Lower leg skin (tissue), 2 donors: ENCODE measurements around the gene CCDC6.

- PRO-cap: no peak
- RAMPAGE, long total RNA, 2 experiments: no peak in any of the 2 experiments
Measured at GRCh38 chr10:53000709-53001237, 228.2 kb upstream of the MBL2 start.

- PRO-cap: no peak
- RAMPAGE, long total RNA, 2 experiments: no peak in any of the 2 experiments
Measured at GRCh38 chr10:53597694-53598415, 825.3 kb upstream of the MBL2 start.

DNA sequence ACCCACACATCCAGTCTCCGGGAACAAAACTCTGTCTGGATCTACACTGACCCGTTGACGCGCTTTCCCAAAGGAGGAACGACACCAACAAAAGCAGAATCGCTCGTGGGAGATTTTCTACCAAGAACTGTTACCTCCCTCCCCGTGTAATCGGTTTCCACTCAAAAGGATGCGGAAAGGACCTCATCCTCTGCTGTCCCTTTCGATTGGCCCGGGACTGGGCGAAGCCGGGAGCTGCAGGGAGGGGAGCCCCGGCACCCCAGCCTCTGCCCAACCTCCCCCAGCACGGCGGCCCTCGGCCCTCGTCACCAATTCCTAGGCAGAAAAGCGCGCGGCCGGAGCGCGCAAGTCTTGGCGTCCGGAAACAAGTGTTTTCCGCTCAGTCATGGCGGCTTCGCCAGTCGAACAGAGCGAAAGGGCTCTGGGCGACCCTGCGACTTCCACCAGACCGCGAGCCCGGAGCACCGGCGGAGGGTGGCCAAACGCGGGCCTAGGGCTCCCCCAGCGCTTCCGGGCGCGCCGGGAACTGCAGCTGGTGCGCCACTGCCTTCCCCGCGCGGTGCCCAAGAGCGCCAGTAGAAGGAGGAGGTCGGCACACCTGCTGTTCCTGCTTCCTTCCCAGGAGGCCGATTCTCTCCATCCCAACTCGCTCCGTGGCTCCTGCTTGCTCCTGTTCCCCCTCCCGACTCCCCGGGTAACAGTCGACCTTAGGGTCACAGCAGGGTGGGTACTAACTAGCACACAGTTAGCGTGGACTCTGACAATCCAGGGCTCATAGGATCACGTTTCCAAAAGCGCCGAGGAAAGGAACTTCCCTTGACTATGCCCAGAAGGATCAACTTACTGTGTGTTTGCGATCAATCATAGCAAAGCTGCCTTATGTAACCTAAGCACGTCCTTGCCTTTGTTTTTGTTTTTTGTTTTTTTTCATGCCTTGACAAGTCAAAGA is 729.9 kb downstream of the ZWINT start:
- PRO-cap: no peak
- RAMPAGE, long total RNA, 2 experiments: no peak in any of the 2 experiments

DNA sequence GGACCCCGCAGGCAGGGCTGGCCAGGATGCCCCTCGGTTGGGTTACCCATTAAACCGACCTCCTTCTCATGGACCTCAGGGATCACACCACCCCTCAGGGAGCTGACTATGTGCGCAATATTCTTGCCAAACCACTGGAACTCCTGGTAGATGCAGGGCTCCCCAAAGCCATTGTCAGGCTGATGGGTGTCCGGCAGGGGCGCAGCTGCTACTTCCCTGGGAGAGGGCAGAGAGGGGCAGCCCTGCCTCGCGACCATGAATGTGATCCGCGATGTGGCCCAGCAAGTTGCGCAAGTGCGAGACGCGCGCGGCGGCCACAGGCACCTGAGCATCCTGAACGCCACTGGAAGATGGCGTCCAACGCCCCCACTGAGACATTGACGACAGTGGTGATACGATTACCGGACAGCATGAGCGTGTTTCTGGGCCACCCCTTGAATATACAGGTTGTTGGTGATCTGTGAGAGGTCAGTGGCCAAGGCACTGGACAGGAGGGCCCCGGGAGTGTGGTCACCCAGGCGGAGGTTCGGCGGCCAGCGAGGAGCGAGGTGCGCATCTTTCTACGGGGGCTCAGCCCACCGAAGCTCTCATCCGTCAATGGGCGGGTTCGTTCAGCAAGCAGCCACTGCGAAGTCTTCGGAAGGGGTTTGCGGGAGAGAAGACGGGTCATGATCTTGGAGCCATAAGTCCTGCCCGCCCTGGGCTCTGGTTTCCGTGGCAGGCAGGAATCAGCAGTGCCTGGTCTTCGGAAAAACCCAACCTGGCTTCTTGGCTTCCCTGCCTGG is 161.1 kb downstream of the IPMK start:
- PRO-cap: no peak
- RAMPAGE, long total RNA, 2 experiments: no peak in any of the 2 experiments

DNA sequence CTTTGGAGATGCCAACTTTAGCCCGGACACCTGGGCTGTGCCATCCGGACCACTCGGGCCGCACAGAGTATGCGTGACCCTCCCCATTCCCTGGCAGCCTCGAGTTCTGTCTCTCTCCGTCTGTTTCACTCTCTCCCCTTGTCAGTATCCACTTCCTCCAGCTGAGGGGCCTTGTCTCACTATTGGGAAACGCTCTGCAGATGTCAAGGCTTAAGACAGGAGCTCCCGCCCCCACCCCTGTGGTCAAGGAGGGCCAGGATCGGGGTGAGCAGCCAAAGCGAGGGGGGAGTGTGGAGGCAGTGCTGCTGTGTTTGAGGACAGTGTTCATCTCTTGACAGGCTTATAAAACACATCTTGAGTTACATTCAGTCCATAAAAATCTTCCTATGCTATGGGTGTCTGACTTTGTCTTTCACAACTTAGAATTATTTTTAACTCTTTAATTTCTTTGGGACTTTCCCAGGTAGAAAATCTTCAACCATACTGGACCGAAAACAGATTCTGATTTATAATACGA is 1.0 kb downstream of the BICC1 start:
- PRO-cap: bidirectional peak, plus-strand start at position 299 of the sequence, minus-strand start at position 184 of the sequence
- RAMPAGE, long total RNA, 2 experiments: no peak in any of the 2 experiments

GRCh38 chr10:58539039-58539792 is 26.5 kb downstream of the BICC1 start:
- PRO-cap: no peak
- RAMPAGE, long total RNA, 2 experiments: no peak in any of the 2 experiments

GRCh38 chr10:58715160-58715963 is 202.7 kb downstream of the BICC1 start:
- PRO-cap: unidirectional peak, plus-strand start at chr10:58715456
- RAMPAGE, long total RNA, 2 experiments: no peak in any of the 2 experiments

- PRO-cap: no peak
- RAMPAGE, long total RNA, 2 experiments: no peak in any of the 2 experiments
Measured at GRCh38 chr10:58756026-58756849, 243.6 kb downstream of the BICC1 start.

DNA sequence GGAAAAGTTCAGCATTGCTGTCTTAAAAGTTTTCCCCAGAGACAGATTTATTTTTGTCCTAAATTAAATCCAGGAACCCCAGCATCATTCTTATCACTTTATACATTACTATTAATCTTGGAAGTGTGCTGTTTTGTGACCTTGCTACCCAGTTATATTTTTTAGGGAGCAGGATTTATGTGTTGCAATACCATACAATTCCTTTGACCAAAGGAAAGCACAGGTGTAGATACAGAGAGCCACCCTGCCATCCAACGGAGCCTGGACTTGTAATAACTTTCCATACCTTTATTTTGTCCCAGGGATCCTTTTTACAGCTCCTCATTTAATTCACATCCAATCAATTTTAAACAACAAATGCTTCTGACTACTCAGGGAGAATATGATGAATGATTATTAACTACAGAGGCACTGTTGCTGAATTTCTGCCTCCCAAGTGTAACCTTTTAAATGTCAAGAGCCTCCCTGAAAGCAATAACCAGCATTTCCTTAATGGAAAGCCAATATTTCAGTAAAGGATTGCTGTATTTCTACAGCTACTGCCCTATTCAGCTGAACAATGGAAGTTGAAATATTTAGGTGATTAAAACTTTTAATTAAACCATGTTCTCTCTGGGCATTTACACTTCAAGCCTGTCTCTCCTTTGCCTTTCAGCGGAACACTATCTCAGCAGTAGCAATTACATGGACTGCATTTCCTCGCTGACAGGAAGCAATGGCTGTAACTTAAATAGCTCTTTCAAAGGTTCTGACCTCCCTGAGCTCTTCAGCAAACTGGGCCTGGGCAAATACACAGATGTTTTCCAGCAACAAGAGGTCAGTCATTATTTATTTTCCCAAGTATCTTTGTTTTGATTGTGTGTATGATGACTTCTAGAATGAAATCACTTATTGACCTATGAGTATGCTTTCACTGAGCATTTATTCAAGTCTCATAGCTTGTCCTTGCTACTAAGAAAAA is 304.5 kb downstream of the BICC1 start:
- PRO-cap: no peak
- RAMPAGE, long total RNA, 2 experiments: no peak in any of the 2 experiments

DNA sequence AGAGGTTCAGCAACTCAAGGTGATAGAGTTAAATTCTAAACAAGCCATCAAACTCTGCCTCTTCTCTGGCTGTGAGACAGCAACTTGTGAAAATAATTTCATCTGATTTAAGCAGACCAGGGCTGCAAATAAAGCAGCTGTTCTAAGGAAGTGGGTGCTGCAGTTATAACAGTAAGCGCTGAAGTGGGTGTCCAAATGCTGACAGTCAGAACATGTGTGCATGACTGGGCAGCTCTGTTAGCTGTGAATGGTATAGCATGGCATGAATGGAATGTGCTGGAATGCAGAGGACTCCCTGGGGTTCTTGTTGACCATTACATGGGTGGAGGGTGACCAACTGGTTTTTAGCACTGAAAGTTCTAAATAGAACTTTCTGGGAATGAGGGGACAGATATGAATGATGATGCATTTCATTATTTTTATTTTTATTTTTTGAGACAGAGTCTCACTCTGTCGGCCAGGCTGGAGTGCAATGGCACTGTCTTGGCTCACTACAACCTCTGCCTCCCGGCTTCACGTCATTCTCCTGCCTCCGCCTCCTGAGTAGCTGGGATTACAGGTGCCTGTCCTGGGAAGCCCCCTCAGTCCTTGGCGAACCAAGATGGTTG is 319.9 kb upstream of the PHYHIPL start:
- PRO-cap: no peak
- RAMPAGE, long total RNA, 2 experiments: no peak in any of the 2 experiments

DNA sequence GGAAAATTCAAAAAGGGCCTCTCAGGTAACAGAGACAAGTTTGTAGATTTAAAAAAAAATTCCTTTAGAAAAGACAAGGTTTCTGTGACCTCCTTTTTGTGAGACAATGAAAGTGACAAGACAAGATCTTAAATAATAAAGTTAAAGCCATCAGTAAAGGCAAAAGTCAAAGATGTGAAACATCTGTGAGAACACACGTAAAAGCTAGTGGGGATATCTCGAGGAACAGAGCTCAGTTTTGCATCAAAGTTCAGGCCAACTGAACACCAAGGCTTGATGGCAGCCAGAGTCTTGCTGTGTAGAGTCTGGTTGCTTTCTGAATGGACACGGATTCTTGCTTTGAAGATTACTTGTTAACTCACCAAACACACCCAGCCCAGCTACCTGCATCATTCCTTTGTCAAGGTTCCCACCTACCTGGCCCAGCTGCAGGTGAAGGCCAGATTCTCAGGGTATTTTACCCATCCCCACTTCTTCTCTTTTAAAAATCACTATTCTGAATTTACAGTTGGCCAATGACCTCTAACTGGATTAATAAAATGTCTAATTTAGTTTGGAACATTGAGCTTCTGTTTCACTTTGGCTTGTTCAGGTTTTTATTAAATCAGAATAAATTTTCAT is 174.5 kb upstream of the PHYHIPL start:
- PRO-cap: no peak
- RAMPAGE, long total RNA, 2 experiments: no peak in any of the 2 experiments

- PRO-cap: no peak
- RAMPAGE, long total RNA, 2 experiments: no peak in any of the 2 experiments
Measured at GRCh38 chr10:59037437-59037869, 139.0 kb upstream of the PHYHIPL start.

GRCh38 chr10:59801297-59801932 is 48.2 kb upstream of the MRLN start:
- PRO-cap: no peak
- RAMPAGE, long total RNA, 2 experiments: no peak in any of the 2 experiments

DNA sequence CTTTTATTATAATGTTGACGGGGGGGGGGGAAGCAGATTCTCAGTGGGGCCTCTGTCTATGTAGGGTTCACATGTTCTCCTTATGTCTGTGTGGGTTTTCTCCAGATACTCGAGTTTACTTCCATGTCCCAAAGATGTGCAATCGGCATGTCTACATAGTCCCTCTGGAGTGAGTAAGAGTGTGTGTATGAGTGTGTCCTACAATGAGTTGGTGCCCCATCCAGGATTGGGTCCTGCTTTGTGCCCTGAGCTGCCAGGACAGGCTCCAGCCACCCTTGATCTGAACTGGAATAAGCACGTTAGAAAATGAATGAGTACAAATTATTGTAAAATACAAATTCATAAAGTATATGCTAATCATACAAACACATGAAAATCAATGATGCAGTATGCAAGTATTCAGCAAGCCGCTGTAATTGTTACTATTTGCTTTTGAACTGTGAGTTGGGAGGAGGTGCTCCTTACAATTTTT is 65.3 kb upstream of the MRLN start:
- PRO-cap: no peak
- RAMPAGE, long total RNA, 2 experiments: no peak in any of the 2 experiments

- PRO-cap: no peak
- RAMPAGE, long total RNA, 2 experiments: start-site peak on the minus strand in 1 of 2 experiments, at chr10:59840812-59841065 at its widest, 5 to 8 reads per replicate
Measured at GRCh38 chr10:59840577-59841615, 65.5 kb downstream of the CCDC6 start.

- PRO-cap: no peak
- RAMPAGE, long total RNA, 2 experiments: no peak in any of the 2 experiments
Measured at GRCh38 chr10:59847335-59847891, 58.9 kb downstream of the CCDC6 start.

GRCh38 chr10:59906089-59907096 is at the start of gene CCDC6:
Gene CCDC6, minus strand, starts transcription at chr10:59906556.
- PRO-cap: bidirectional peak, plus-strand start at chr10:59906553, minus-strand start at chr10:59906494; bidirectional peak, plus-strand start at chr10:59906646, minus-strand start at chr10:59906612; bidirectional peak, plus-strand start at chr10:59906743, minus-strand start at chr10:59906742
- RAMPAGE, long total RNA, 2 experiments: start-site peak on the minus strand in 2 of 2 experiments, at chr10:59906375-59907068 at its widest, 7 to 23 reads per replicate

DNA sequence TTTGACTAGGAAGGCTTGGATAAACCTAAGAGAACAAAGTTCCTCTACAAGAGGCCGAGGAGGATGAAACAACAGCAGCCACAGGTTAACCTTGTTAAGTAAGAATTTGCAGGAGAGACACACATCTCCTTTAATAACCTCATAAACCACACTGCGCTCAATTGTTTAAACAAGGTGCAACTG is 632 bp upstream of the CCDC6 start:
- PRO-cap: no peak
- RAMPAGE, long total RNA, 2 experiments: no peak in any of the 2 experiments

- PRO-cap: unidirectional peak, minus-strand start at chr10:59908467; unidirectional peak, minus-strand start at chr10:59908588
- RAMPAGE, long total RNA, 2 experiments: no peak in any of the 2 experiments
Measured at GRCh38 chr10:59907716-59909001, 1.8 kb upstream of the CCDC6 start.

DNA sequence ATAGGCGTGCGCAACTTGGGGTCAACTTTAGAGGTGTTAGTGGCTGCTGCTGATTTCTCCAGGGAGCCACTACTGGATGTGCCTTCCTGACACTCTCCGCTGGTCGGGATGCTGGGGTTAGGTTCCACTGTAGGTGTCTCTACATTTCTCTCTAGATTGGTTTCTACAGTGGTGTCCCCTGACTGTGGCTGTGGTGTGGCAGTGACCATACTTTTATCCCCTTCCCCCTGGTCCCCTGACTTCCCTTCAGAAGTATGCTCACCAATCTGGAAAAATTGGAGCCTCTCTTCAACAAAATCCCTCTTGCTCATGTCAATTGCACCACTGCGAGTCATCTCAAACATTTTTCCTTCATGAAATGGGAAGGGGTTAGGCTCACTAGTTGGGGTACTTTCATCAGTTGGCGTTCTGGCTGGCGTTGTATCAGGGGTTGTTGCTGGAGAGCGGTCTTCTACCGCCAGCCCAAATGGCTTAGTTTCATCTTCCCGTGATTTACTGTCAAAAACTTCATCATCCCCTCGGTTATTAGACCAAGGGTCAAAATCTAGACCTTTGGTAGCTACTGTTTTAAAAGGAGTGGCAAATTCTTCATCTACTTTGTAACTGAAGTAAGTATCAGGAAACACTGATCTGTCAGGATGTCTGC is 163.5 kb upstream of the CCDC6 start:
- PRO-cap: no peak
- RAMPAGE, long total RNA, 2 experiments: no peak in any of the 2 experiments